ENCODE data around the gene MARCHF6.

- PRO-cap = no peak
- RAMPAGE, long total RNA = no peak
These were observed 239.0 kb upstream of the ADAMTS16 start for GRCh38 chr5:4901183-4901482.

GRCh38 chr5:5420988-5421578, 1.4 kb upstream of the ICE1 start:
- PRO-cap = no peak
- RAMPAGE, long total RNA = no peak

DNA sequence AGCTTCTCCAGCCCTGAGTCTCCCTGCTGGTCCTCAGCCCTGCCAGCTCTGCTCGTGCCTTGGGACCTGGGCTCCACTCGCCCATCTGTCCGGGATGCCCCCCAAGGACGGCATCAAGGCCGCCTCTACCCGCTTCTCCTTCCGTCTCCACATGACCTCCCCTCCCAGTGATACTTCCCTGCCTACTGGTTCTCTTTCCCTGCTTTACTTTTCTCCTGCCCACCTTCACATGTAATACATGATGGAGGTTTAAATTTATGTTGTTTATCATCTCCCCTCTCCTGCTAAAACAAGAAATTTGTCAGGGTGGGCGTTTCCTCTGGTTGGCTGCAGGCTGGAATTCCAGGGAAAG, 110.3 kb downstream of the ICE1 start:
- PRO-cap = no peak
- RAMPAGE, long total RNA = no peak

- PRO-cap = no peak
- RAMPAGE, long total RNA = no peak
These were observed 265.6 kb downstream of the ICE1 start for GRCh38 chr5:5688034-5688618.

GRCh38 chr5:6372509-6373090, 5.7 kb downstream of the MED10 start:
- PRO-cap = no peak
- RAMPAGE, long total RNA = no peak

- PRO-cap = no peak
- RAMPAGE, long total RNA = no peak
These were observed 502 bp downstream of the UBE2QL1 start for GRCh38 chr5:6449042-6449679.

DNA sequence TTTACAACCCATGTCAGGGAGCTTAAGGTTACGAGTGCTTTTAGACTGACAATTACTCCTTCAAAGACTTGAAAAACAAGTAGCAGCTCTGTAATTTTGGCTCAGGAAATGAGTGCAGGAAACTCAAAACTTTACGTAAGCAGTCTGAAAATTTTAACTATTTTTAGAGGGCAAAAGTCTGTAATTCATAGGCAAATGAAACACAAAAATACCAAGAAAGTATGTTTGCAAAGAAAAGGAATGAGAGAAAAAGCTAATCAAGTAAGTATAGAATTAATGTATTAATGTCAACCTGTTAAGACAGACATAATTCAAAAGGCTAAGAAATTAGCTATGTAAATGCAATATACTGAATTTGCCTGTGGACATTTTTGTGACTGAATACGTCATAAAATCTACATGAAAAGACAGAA, 36.9 kb downstream of the UBE2QL1 start:
- PRO-cap = no peak
- RAMPAGE, long total RNA = no peak

GRCh38 chr5:6602155-6602813, 30.6 kb downstream of the NSUN2 start:
- PRO-cap = no peak
- RAMPAGE, long total RNA = no peak

- PRO-cap = no peak
- RAMPAGE, long total RNA = no peak
These were observed 869 bp downstream of the SRD5A1 start for GRCh38 chr5:6633975-6634642.

- PRO-cap = no peak
- RAMPAGE, long total RNA = no peak
These were observed 39.0 kb upstream of the TENT4A start for GRCh38 chr5:6674162-6674630.

DNA sequence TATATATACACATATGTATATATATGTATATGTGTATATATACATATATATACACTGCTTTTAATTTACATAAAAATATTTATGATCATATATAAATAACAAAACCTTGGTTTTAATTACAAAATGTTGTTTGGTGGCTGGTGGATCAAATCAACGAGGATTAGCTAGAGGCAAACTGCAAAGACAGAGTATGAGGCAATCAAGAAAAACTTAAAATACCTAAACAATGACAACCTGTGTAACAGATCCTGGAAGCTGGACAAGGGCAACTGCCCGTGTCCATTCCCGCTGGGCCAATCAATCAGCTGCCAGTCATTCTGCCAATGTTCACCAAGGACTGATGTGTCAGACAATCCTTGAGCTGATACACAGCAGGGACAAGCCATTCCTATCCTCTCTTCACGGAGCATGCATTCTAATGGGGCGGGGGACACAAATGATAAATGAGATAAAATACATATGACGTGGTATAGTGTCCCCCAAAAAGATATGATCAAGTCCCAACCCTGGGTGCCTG, 3.2 kb upstream of the TENT4A start:
- PRO-cap = no peak
- RAMPAGE, long total RNA = no peak

DNA sequence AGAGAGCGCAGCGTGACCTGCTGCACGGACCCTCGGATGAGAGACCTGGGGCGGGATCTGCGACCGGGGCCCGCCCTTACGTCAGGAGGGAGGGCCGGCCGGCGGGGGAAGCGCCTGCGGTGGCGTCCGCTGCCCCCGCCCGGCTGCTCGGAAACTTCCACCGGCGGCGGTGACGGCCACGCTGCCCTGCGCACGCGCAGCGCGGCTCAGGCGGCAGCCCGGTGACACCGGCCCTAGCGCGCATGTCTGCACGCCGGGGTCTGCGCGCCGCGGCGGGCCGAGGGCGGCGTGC, 455 bp upstream of the TENT4A start:
- PRO-cap = unidirectional peak, minus-strand start at position 38 of the sequence
- RAMPAGE, long total RNA = no peak

DNA sequence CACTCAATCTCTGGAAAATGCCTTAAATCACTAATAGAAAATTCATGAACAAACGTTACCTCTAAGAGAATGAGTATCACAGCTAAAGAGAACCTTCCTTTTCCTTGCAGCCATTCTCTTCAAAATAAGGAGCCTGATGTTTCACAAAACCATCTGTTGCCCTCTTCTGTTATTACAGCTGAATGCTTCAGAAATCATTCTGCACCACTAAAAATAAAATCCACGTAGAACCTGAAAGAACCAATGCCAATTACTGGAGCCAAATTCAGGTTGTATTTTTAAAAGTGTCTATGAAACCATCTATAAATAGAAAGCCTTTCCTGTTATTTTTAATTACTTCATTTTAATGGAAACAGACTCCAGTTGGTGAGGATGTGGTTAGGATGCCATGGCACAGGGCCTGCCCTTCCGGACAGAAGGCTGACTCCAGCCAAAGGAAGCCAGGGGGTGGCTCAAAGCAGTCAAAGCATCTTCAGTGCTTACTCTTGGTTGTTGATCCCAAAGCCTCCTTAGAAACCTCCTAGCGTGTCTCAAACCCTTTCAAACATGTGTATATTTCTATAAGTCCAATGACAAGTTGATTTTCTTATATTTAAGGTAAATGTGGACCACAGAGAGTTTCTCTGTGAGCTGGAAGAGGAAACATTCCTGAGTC, 119.8 kb downstream of the TENT4A start:
- PRO-cap = no peak
- RAMPAGE, long total RNA = no peak

DNA sequence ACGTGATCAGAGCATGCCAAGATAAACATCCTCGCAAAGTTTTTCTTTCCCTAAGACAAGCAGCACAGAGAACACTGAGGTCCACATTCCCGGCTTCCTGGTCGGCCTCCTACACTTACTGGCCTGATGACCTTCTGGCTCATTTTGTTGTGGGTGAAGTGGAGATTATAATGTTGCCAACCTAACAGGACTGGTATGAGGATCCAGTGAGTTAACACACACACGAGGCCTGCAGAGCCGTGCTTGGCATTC, 186.0 kb downstream of the TENT4A start:
- PRO-cap = no peak
- RAMPAGE, long total RNA = no peak

- PRO-cap = no peak
- RAMPAGE, long total RNA = no peak
These were observed 191.8 kb downstream of the MTRR start for GRCh38 chr5:8060632-8061199.

- PRO-cap = no peak
- RAMPAGE, long total RNA = no peak
These were observed 5.1 kb downstream of the SEMA5A start for GRCh38 chr5:9540617-9541366.

DNA sequence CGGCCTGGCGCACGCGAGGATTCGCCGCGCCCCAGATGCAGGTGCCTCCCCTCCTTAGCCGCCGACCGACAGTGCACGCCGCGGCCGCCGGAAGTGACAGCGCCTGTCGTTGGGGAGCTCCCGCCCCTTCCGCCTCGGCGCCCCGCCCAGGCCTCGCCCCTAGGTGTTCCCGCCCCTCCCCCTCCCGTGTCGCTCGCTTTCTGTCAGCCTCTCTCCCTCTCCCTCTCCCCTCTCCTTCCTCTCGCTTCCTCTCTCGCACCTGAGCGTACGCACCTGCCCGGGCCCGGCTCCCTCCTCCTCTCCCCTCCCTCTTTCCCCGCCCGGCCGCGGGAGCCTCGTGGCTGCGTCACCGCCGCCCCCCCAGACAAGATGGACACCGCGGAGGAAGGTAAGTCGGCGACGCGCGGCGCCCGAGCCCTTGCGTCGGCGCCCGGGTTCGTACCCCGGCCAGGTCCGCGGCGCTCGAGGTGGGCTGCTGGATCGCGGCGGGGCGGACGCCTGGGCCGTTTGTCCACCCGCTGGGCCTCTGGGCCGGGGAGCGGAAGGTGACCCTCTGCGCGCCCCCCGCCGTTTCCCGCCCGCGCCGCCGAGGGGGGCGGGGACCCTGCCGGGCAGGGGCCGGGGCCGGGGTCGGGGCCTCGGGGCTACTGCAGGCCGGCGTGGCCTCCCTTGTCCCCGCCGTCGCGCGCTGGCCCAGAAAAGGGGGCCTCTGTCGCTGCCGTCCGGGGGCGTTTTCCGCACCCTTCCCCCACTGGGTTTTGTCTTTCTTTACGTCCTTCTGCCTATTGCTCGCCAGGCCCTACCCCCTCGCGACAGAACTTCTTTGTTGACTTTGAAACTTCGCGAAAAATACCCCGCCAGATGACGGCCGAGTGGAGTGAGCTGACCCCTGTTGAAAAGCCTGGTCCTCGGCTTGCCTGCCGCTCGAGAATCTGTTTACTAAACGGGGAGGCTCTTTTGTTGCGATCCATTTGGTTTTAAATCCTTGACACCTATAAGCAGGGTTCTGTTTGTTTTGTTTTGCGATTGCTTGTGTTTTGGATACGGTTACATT, at the start of gene MARCHF6:
TSS of gene MARCHF6 (plus strand) at position 166 of the 1,054 bp plus-strand sequence.
- PRO-cap = bidirectional peak, plus-strand start at position 363 of the sequence, minus-strand start at position 73 of the sequence; bidirectional peak, plus-strand start at position 871 of the sequence, minus-strand start at position 693 of the sequence
- RAMPAGE, long total RNA = start-site peak on the plus strand centred at position 373 of the sequence, 156 bp wide, 70 and 81 reads in 2 replicates

GRCh38 chr5:10386748-10387244, 33.3 kb downstream of the MARCHF6 start:
- PRO-cap = no peak
- RAMPAGE, long total RNA = no peak

- PRO-cap = no peak
- RAMPAGE, long total RNA = no peak
These were observed 18.6 kb upstream of the ROPN1L start for GRCh38 chr5:10423002-10423635.

- PRO-cap = no peak
- RAMPAGE, long total RNA = no peak
These were observed 25.6 kb downstream of the ROPN1L start for GRCh38 chr5:10467267-10467650.

All from Karpas-422 (cell line).